Tibial artery (tissue), 1 donor: Measurements from ENCODE around the gene DUX4.

GRCh38 chr4:186144008-186144391 is 47.4 kb upstream of the CYP4V2 start:
- PRO-cap = no peak

DNA sequence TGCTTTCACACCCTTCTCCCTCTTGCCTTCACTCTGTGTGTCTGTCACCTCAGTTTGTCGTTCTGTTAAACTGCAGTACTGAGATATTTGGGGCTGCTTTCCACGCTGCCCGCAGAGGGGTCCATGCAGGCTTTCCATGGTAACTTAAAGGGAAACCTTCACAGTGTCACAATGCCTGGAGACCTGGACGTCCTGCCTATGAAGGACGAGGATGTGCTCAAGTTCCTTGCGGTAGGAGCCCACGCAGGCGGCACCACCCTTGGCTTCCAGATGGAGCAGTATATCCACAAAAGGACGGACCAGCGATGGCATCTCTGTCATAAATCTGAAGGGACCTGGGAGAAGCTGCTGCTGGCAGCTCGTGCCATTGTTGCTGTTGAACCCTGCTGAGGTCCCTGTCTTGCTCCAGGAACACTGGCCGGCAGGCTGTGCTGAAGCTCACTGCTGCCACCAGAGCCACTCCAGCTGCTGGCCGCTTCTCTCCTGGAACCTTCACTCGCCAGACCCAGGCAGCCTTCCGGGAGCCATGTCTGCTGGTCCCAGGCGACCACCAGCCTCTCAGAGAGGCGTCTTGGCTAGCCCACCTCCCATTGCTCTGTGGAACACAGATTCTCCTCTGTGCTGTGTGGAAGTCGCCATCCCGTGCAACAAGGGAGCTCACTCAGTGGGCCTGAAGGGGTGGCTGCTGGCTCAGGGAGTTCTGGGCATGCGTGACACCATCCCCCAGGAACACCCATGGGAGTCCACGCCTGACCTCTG is 33.5 kb upstream of the CYP4V2 start:
- PRO-cap = no peak

- PRO-cap = no peak
Observed at GRCh38 chr4:186249863-186250169, 16.2 kb upstream of the F11 start.

DNA sequence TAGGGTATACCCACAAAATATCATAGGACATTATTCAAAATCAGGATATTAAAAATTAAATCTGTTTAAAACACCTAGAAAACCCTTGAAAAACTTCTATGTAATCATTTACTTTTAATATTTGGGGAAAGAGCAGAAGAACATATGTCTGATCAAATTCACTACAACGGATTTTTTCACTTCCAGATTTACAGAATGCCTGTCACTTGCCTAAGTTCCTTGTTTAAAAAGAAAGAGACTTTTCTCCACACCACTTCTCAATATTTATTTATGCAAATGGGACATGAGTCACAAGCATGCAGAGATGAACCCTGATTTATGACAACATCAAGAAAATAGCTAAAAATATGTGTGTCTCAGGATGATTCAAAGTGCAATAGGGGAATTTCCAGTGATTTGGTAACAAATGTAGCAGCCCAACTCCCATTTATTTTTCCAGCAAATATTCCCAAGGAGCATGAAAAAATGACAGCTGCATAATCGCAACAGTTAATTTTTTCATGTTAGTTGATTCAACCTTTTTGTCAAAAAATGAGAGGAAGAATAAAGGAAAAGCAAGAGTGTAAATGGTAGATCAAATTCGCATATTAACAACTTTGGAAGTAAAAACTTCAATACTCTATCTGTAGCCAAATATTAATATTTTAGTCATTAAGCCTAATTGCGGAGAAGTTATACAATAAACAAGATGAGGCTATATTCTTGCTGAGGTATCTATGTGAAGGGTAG is 180.5 kb upstream of the FAT1 start:
- PRO-cap = no peak

GRCh38 chr4:187241628-187241949 is 517.9 kb upstream of the FAT1 start:
- PRO-cap = no peak

GRCh38 chr4:187255611-187255940 is 531.9 kb upstream of the FAT1 start:
- PRO-cap = no peak

DNA sequence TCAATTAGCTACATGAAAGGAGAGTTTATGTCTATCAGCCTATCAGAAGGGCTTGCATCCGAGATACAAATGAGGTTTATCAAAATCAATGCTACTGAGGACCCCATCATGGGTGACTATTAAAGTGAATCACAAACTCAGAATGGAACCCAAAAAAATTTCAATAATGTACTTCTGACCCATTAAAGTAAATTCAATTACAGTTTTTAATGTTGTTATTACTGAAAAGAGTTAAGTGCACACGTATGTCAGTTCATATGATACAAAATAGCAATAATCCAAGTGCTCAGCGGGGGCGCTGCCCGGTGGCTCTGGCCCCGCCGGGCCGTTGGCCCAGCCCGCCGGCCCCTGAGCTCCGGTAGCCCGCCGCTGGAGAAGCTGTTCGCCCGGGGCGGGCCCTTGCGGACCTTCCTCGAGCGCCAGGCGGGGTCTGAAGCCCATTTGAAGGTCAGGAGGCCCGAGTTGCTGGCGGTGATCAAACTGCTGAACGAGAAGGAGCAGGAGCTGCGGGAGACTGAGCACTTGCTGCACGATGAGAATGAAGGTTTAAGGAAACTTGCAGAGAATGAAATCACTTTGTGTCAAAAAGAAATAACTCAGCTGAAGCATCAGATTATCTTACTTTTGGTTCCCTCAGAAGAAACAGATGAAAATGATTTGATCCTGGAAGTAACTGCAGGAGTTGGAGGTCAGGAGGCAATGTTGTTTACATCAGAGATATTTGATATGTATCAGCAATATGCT is 599.0 kb downstream of the TRIML1 start:
- PRO-cap = no peak

GRCh38 chr4:189185831-189186274 is 754.8 kb upstream of the FRG1 start:
- PRO-cap = no peak

- PRO-cap = no peak
Observed at GRCh38 chr4:189202242-189202541, 738.5 kb upstream of the FRG1 start.

- PRO-cap = no peak
Observed at GRCh38 chr4:189739169-189739533, 201.5 kb upstream of the FRG1 start.

DNA sequence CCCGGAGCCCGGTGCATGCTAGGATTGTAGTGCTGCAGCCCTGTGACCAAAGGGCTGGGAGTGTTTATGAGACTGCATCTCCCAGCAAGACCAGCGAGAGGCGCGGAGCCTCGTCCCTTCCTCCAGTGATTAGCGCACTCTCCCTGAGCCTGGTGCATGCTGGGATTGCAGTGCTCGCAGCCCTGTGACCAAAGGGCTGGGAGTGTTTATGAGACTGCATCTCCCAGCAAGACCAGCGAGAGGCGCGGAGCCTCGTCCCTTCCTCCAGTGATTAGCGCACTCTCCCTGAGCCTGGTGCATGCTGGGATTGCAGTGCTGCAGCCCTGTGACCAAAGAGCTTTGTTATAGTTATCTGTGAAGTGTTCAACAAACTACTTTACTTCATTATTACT is 22.7 kb upstream of the FRG2 start:
- PRO-cap = no peak

DNA sequence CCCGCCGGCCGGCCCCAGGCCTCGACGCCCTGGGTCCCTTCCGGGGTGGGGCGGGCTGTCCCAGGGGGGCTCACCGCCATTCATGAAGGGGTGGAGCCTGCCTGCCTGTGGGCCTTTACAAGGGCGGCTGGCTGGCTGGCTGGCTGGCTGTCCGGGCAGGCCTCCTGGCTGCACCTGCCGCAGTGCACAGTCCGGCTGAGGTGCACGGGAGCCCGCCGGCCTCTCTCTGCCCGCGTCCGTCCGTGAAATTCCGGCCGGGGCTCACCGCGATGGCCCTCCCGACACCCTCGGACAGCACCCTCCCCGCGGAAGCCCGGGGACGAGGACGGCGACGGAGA is at the start of gene DUX4:
Gene DUX4 (plus strand): TSS at position 270 of the 338 bp plus-strand sequence.
- PRO-cap = no peak